Foreskin keratinocyte (primary cell): ENCODE measurements around the gene BTBD2.

GRCh38 chr19:1291749-1292193, 6.1 kb downstream of the EFNA2 start:
- RAMPAGE, total RNA, result no peak

DNA sequence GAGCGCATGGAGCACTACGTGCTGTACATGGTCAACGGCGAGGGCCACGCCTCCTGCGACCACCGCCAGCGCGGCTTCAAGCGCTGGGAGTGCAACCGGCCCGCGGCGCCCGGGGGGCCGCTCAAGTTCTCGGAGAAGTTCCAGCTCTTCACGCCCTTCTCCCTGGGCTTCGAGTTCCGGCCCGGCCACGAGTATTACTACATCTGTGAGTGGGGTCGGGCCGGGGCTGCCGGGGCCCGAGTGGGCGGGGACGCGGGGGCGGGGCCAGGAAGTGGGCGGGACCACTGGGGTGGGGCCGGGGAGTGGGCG, 9.9 kb downstream of the EFNA2 start:
- RAMPAGE, total RNA, result no peak

DNA sequence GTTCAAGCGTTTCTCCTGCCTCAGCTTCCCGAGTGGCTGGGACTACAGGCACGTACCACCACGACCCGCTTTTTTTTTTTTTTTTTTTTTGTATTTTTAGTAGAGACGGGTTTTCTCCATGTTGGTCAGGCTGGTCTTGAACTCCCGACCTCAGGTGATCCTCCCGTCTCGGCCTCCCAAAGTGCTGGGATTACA, 21.4 kb downstream of the EFNA2 start:
- RAMPAGE, total RNA, result no peak

DNA sequence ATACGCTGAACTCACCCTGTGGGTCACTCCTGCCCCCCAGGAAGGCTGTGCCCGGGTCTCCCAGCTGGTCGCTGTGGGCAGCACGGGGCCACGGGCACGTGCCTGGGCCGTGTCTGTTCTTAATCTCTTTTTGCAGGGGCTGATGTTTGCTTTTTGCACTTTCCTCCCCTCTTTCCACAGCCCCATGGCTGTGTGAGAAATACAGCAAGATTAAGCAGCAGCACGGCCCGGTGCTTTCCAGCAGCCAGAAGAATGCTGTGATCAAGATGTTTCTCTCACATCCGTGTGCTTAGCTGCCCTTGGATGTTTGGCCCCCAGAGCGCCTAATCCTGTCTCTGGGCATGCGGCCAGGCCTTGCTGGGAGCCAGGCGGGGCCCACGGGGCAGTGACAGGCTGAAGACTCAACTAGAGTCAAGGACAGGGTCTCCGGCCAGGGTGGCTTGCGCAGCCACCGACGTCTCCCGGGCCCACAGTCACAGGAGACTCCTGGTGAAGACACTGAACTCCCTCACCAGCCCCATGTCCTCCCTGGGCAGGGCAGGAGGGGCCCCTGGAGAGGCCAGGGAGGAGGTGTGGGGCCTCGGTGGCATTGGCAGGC, 10.3 kb upstream of the NDUFS7 start:
- RAMPAGE, total RNA, result no peak

DNA sequence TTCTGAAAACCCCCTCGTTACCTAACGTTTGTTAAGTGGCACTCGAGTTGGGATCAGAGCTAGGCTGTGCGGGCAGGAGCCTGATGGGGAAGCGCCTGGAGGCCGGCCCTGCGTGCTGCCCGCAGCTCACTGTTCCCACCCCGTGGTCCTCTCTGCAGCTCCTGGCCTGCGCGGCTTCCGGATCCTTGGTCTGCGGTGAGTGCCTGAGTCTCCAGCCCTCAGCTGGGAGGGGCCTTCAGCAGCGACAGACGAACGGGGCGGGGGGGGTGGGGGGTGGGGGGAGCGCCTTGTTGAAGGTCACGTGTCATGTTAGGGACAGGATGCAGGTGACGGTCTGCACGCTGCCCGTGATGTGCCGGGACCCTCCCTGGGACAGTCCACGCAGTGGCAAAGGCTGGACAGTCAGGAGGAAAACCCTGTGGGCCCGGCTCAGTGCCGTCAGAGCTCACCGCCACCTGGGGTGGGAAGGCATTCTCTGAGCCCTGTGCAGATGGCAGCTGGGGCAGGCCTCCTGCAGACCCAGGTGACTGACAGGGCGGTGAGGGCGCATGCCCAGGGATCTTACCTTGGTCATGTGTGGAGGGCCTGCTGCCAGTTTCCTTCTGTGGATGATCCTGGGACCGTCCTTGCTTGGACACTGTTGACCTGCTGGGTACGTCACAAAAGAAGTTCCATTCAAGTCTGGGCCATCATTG, 4.1 kb downstream of the NDUFS7 start:
- RAMPAGE, total RNA, result no peak

GRCh38 chr19:1394638-1395369, 6.5 kb downstream of the GAMT start:
- RAMPAGE, total RNA, result no peak

DNA sequence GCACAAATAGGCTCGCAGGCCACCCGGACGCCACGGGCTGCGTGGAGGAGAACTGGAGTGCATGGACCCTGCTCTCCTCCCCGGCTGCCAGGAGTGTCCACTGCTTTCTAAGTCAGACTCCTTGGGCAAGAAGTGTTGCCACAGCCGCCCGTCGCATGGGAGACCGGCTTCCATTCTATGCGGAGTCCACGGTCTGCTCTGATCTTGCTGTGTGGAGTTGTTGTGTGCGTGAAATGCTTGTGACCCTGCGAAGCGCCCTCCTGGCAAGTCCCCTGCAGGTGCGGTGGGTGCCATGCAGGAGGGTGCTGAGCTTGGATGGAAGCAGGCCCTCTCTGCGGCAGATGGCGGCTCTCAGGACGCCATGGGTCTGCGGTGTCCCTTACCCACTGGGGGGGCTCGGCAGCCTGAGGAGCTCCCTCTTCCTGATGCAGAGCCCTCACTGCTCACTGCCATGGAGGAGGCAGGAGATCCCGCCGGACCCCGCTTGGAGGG, 2.1 kb downstream of the DAZAP1 start:
- RAMPAGE, total RNA, result no peak

GRCh38 chr19:1432257-1432928, 5.8 kb upstream of the RPS15 start:
- RAMPAGE, total RNA, result no peak

DNA sequence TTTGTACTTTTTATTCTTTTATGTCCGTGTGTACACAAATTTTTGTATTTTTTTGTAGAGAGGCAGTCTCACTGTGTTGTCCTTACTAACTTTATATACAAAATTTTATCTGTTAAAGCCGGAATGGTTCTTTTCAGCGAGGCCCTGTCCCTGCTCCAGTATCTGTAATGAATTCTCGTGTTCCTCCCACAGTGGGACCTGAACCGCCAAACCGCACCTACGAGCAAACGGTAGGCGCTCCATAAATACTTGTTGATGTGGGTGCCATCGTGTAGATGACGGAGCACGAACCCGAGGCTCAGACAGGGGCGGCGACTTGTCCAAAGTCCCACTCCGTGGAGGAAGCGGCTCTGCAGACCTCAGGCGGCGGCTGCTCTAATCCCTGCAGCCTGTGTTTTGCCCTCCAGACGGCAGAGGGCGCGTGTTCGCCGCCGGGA, 297 bp upstream of the RPS15 start:
- RAMPAGE, total RNA, result no peak

- RAMPAGE, total RNA, result no peak
Observed at GRCh38 chr19:1443858-1444599, 5.8 kb downstream of the RPS15 start.

GRCh38 chr19:1501085-1501632, 10.2 kb downstream of the REEP6 start:
- RAMPAGE, total RNA, result no peak

GRCh38 chr19:1509550-1510075, 3.2 kb downstream of the ADAMTSL5 start:
- RAMPAGE, total RNA, result no peak

GRCh38 chr19:1513814-1514136, 956 bp upstream of the ADAMTSL5 start:
- RAMPAGE, total RNA, result no peak

- RAMPAGE, total RNA, result no peak
Observed at GRCh38 chr19:1547376-1547757, 20.8 kb downstream of the MEX3D start.

DNA sequence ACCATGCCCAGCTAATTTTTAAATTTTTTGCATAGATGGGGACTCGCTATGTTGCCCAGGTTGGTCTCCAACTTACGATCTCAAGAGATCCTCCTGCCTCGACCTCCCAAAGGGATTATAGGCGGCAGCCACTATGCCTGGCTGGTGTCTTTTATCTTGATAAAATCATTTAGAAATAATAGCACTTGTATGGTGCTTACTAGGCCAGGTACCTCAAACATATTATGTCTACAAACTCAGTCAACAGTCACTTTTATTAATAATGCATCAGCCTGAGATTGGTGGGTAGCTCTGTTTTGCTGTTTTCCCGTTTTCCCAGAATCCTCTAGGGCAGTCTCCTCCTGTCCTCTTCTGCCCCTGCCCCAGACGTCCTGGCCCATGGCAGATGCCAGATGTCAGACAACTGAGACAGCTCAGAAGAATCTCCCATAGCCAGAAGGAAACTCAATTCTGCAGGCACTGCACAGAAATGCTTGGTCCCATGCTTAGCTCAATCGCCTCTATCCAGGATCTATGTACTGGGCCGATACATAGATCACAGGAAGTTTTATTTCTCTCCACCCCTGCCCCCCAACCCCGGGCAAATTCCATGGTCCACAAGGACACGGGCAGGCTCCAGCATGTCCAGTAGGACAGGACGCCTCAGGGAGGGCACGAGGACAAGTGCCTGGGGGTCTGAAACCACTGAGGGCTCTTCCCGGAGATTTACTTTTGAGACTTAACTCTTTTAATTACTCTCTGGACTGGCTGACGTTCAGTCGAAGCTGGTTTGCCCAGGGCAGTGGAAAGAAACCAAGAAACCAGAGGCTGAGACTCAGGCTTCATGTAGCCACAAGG, 4.9 kb downstream of the MBD3 start:
- RAMPAGE, total RNA, result no peak

DNA sequence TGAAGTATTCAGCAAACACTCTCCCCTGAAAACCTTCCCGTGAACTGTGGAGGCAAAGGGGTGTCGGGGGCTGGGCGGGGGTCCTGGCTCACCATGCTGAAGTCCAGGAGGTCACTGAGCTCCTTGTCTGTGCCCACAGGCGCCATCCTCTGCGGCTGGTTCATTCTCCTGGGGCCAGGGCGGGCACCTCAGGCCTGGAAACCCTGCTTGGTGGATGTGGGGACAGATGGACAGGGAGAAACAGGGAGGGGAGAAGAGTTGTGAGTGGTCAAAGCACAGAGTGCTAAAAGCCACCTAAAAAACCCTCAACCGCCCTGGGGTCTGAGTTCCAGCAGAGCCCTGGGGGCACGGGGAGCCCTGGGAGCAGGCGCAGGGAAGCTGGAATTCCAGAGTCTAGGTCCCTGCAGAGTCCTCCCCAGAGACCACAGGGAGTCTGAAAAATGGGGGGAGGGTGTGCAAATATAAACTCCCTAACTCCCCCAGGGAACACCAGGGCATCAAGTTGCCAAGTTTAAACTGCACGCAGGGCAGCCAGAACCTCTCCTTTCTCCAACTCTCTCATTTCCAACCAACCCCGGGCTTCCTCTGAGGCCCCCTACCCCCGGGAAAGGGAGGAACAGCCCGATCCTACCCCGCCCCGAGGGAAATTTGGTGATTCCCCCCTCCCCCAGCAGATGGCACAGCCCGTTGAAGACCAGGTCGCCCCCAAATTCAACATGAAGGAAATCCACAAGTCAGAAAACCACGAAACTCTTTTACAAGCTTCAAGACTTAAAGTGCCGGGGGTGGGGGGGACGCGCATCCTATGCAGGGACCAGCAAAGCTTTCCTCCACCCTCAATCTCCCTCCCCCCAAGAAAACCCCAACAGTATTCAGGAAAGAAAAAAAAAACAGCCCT, 2.1 kb downstream of the TCF3 start:
- RAMPAGE, total RNA, result no peak

DNA sequence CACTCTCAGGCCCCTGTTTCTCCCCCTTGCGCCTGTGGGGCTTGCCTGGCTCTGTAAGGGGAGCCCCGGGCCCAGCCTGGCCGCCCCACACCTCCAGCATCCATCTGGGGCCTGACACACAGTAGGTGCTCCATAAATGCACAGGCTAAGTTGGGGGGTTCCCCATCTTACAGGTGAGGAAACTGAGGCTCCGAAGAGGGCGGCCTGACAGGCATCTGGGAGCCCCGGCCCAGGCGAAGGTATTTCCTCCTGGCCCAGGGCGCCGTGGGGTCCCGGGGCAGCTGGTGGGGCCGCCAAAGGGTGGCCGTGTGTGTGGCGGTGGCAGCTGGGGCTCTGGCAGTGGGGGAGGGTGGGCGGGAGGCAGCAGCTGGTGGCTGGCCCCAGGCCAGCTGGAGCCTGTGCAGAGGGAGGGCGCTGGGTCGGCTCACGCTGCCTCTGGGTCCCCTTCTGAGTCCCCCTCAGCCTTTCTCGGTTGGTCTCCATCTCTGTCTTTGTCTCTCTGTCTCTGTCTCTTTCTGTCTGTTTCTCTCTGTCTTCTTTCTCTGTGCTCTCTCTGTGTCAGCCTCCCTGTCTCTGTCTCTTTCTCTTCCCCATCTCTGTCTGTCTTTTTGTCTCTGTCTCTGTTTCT, 15.2 kb upstream of the TCF3 start:
- RAMPAGE, total RNA, result no peak

- RAMPAGE, total RNA, result no peak
Observed at GRCh38 chr19:1874793-1875241, 10.5 kb downstream of the ABHD17A start.

GRCh38 chr19:2014862-2016025, at the start of gene BTBD2:
BTBD2 (minus strand) TSS chr19:2015714.
- RAMPAGE, total RNA, result no peak

DNA sequence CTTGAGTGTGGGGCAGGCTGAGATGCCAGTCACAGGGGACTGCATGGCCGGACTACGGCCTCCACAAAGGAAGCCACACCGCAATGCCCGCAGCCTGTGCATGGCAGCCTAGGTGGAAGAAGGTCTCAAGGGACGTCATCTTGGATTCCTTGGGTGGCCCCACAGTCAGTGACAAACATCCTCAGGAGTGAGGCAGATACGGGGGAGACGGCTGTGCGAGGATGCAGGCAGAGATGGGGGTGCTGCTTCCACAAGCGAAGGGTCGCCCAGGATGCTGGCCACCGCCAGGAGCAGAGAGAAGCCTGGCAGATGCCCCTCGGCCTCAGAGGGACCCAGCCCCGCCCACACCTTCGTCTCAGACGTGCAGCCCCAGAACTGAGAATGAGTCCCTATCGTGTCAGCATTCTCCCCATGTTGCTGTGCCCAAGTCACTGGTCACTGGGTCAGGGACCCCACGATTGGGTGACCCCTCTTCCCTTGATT, 16.8 kb downstream of the MOB3A start:
- RAMPAGE, total RNA, result no peak